ENCODE results near the gene SMIM1.

GRCh38 chr1:3599561-3599846 is 11.8 kb downstream of the MEGF6 start:
- PRO-cap: no peak

DNA sequence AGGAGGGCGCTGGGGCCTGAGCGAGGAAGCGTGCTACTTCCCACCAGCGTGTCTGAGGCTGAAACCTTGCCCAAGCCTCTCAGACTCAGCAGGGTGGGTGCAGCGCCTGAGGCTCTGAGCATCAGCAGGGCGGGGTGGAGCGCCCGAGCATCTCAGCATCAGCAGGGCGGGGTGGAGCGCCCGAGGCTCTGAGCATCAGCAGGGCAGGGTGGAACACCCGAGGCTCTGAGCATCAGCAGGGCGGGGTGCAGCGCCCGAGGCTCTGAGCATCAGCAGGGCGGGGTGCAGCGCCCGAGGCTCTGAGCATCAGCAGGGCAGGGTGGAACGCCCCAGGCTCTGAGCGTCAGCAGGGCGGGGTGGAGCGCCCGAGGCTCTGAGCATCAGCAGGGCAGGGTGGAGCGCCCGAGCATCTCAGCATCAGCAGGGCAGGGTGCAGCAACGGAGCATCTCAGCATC is 9.6 kb downstream of the WRAP73 start:
- PRO-cap: no peak

GRCh38 chr1:3677541-3677811 is 25.2 kb downstream of the TP73 start:
- PRO-cap: no peak

DNA sequence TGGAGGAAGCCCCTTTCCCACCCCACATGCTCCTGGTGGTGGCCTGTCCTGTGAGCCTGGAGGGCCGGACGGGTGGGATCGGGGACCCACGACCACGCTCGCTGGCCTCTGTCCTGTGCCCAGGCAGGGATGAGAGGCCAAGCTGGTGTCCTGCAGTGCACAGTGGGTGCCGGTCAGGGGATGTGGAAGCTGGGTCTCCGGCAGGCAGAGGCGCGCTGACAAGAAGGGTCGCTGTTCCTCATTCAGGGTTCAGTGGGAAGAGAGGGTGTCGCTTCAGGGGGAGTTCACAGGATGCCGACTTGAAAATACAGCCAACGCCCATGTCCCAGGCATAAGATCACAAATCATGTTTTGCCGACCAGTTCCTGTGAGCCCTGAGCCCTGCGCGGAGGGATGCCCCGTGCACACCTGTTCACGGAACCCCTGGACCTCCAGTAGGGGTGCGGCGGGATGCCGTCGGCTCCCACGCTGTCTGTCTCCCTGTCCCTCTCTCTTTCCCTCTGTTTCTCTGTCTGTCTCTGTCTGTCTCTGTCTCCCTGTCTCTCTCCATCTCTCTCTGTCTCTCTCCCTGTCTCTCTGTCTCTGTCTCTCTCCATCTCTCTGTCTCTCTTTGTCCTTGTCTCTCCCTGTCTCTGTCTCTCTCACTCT is 26.7 kb downstream of the TP73 start:
- PRO-cap: no peak

- PRO-cap: no peak
Observed at GRCh38 chr1:3718012-3718495, 34.2 kb upstream of the CCDC27 start.

DNA sequence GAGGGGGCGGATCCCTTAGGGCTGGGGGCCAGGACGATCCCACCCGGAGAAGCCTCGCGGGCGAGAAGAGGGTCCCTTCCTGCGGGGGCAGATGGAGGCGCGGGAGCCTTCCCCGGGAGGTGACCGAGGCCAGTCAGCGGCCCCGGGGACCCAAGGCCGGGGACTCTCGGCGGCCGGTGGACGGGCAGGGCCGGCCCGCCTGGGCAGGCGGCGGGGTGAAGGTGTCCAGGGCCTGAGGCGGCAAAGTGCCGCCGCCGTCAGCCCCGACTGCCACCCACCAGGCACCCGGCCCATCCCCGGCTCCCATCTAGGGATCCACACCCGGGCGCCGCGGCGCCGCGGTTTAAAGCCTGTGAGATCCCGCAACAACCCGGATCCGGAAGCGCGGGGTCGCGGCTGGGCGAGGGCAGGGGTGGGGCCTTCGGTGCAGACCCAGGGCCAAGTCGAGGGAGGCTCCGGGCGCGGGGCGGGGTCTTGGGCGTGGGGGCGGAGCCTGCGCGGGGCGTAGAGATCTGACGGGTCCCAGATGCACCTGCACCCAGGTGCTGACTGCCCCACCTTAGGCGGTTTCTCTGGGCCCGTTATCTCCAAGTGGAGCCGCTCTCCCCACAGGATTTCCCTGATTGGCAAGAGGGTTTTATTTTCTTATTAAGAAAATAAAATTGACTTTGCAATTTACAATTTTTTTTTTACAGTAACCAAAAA is 5.1 kb upstream of the CCDC27 start:
- PRO-cap: bidirectional peak, plus-strand start at position 507 of the sequence, minus-strand start at position 372 of the sequence

DNA sequence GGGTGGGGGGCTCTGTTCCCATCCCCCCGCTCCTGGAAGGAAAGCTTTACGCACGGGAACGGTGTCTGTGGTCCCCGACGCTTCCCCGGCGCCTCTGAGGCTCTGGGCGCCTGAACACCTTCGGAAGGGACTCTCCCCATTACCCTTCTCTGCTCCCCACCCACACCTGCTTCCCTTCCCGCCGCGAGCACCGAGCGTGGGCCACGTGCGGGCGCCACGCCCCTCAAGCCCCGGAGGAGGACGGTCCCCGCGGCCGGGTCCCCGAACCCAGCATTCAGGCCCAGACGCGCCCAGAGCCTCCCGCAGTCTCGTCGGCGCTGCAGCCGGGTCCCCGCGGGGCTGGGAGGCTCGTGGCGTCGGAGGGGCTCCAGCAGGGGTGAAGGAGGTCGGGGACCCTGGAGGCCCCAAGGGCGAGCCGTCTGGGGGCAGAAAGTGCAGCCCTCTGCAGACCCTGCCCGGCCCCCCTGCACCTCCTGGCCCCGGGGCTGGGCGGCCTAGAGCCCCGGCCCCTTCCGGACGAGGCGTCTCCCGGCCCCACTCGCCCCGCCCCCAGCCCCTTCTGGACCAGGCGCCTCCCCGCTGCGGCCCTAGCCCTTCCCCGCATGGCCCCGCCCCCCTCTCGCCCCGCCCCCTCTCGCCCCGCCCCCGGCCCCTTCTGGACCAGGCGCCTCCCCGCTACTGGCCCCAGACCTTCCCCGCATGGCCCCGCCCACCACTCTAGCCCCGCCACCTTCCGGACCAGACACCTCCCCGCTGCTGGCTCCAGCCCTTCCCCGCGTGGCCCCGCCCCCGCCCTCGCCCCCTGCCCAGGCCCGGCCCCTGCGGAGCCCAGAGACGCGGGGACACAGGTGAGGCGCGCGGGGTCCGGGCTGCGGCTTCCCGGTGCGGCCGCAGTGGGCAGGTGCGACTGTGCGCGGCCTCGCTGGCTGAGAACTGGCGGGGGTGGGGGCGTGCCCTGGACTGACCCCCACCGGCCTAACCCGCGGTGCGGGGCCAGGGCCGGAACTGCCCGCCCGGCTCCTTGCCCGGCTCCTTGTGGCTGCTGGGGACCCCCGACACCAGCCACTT is at the start of gene SMIM1:
Gene SMIM1 (plus strand): TSS at position 809 of the 1,068 bp plus-strand sequence.
- PRO-cap: bidirectional peak, plus-strand start at position 831 of the sequence, minus-strand start at position 540 of the sequence

DNA sequence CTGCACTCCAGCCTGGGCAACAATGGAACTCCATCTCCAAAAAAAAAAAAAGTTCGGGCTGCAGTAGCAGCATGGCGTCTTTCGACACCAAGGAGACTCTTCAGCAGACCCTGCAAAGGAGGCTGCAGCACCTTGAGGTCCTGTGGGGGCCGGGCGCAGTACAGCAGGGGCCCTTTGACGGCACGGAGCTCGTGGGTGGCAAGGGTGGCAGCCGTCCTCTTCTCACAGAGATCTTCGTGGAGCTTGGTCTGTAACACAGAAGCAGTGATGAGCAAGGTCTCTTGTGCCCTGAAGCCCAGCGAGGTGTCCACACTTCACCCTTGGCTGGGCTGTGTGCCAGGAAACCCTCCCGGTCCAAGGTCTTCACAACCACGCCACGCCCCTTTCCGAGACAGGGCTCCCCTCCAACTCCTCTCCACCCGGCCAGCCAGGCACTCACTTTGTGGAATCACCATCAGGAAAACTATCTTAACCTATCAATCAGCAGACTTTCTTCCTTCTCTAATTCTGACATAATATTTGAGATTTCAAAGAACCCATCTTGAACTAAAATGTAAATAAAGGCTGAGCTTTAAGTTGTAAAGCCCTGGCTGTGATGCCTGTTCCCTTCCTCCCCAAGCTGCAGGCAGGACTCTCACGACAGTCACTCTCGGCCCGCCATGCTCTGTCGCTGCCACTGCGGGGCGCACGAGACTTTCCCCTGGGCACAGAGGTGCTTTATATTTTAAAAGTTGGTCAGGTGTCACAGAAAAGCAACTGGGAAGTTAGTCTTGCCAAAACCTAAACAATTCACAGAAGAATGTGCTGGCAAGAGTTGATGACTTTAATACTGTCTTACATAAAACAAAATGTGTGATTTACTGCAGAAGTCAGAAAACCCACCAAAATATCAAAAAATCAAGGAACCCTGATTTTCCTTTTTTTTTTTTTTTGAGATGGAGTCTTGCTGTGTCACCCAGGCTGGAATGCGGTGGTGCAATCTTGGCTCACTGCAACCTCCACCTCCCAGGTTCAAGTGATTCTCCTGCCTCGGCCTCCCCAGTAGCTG is 11.0 kb downstream of the LRRC47 start:
- PRO-cap: no peak

GRCh38 chr1:3830954-3831327 is 26.1 kb downstream of the CEP104 start:
- PRO-cap: no peak

- PRO-cap: no peak
Observed at GRCh38 chr1:4027538-4027961, 127.5 kb upstream of the C1orf174 start.

DNA sequence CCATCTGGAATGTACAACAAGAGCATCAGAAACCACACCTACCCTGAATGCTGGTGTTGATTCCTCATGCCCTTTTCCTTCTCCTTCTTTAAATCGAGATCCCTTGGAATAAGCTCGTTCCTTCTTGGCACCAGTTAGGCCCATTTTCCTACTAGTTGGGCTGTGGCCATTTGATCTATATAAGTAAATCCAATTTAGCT is 170.4 kb upstream of the AJAP1 start:
- PRO-cap: no peak

DNA sequence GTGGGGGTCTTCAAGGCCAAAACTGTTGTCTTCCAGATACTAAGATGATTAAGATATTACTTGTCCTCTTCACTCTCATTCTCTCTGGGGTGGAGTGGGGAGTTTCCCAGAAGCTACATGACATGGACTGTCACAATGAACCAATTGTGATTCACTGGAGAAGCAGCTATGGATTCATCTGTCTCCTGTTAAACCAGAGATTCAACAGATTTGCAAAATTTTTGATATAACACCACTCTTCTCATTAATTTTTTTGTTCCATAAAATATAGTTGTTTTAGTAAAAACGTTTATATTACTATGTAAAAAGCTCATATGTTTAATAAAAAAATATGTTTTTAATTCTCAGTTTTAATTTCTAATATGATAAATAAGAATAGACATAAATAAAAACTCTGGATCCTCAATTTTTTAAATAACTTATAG is 98.1 kb upstream of the AJAP1 start:
- PRO-cap: no peak

DNA sequence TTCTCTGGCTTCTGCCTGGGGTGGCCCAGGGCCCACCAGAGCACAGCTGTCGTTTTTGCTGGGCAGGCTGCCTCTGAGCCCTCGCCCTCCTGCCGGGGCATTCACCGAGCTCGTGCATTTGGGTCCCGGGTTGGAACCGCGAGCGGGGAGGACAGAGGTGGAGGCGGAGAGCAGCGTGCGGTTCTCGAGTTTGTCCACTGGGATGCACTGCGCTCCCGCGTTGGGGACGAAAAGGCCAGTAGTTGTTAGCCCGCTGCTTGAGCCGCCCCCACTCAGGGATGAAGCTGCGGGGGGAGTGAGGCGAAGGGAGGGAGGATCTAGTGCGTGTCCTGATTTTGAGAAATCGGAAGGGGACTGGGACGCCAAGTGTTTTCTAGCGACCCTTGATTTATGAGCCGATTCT is 1.9 kb downstream of the AJAP1 start:
- PRO-cap: no peak

- PRO-cap: no peak
Observed at GRCh38 chr1:4801494-4801896, 147.1 kb downstream of the AJAP1 start.

DNA sequence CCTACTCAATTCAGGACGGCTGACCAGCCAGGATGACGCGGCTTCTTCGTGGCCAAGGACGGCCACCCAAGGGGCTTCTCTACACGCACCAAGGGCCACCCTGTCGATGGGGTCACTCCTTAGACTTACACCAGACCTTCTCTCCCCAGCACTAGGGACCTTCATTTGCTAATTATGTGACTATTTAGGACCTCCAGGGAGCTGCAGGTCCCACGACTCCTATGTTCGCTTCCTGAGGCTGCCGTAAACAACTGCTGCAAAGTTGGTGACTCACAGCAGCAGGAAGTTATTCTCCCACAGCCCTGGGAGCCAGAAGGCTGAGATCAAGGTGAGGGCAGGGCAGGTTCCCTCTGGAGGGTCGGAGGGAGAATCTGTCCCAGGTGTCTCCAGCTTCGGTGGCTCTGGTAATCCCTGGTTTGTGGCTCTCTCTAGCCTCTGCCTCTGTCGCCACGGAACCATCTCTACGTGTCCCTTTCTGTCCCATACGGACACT is 135.8 kb downstream of the NPHP4 start:
- PRO-cap: no peak

DNA sequence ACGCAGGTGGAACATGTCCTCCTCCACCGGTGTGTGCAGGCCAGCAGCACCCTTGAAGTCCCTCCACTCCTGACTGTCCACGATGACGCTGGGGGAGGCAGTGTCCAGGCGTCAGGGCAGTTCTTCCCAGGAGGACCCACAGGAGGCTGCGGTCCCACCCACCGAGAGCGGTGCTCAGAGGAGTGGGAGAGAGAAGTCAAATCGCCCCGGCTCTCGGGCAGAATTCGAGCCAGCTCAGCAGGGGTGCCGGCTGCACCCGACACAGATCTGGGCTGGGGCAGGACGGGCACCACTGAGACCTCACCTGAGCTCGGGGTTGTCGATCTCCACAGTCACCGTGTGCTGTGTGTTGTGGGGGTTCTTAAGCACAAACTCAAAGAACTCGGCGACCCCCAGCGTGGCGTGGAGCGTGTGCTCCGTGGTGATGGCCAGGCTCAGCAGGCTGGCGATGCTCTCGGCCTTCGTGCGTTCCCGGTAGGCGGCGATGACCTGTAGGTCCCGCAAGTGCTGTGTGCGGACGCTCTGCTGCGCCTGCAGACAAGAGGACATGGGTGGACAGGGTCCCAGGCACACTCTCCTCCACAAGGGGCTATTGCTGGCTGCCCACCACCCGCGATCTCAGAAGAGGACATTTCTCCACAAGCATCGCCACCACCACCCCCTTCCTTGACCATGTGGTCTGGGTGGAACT is 117.5 kb downstream of the NPHP4 start:
- PRO-cap: no peak

DNA sequence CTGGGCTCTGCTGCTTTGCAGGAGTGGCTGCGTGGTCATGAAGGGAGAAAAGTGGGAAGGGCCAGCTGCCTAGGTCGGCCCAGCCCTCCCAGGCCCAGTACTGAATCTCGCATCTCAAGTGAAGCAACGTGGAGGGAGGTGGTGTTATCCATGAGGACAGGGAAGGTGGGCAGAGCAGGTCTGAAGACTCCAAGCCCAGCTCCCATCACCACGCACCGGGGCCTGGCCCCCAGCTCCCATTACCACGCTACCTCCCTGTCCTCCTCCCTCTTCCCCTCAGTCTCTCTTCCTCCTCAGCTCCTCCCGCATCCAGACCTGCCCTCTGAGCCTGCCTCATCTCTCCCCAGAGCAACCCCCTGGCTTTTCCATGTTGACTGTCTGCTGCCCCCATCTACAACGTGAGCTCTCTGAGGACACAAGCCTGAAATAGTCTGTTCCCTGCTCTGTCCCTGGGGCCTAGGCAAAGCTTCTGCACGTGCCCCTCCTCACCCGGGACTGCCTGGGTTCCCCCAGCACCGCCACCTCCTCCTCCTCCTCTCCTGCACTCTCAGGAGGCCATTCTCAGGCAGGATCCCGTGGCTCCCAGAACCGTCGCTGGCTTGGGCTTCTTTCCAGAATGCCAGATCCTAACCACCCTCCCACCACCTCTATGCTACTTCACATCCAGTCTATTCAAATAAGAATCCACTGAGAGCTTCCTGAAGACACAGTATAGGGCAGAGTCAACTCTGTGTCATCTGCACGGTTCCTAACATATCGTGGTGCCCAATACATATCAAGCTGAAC is 11.4 kb downstream of the NPHP4 start:
- PRO-cap: no peak

DNA sequence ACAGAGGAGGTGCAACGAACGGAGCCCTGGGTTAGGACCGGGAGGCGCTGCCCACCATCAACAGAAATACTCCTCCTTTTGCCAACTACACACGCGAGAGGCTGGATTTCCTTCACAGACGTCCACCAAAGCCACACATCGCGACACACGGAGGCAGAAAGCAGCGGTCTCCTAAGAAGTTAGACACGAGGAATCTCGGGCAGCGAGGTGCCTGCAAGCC is 965 bp downstream of the NPHP4 start:
- PRO-cap: no peak

- PRO-cap: bidirectional peak, plus-strand start at chr1:6026336, minus-strand start at chr1:6026161
Observed at GRCh38 chr1:6025900-6026699, 19.6 kb upstream of the KCNAB2 start.

GRCh38 chr1:6100722-6101630 is 55.3 kb downstream of the KCNAB2 start:
- PRO-cap: no peak

Measured in bronchus (tissue), 1 donor.